Liver (tissue), 9 donors: Measurements from ENCODE around the gene CLPSL1.

GRCh38 chr6:35064146-35064480, 77.0 kb downstream of the TCP11 start:
- PRO-cap, 5 experiments = no peak in any of the 5 experiments
- RAMPAGE, long total RNA, 2 experiments = no peak in any of the 2 experiments
- RRBS = no CpG with 5 or more reads among the region's 9 CpGs

GRCh38 chr6:35080812-35081724, 60.1 kb downstream of the TCP11 start:
- PRO-cap, 5 experiments = no peak in any of the 5 experiments
- RAMPAGE, long total RNA, 2 experiments = no peak in any of the 2 experiments
- RRBS = no CpG with 5 or more reads among the region's 32 CpGs

- PRO-cap, 5 experiments = peak in 1 of 5 experiments; most common plus-strand start chr6:35426980 (in 1)
- RAMPAGE, long total RNA, 2 experiments = no peak in any of the 2 experiments
- RRBS = no CpG with 5 or more reads among the region's 6 CpGs
These were observed 25.4 kb upstream of the FANCE start for GRCh38 chr6:35426769-35427188.

- PRO-cap, 5 experiments = no peak in any of the 5 experiments
- RAMPAGE, long total RNA, 2 experiments = no peak in any of the 2 experiments
- RRBS = no CpG with 5 or more reads among the region's 17 CpGs
These were observed 11.7 kb downstream of the RPL10A start for GRCh38 chr6:35479786-35480468.

DNA sequence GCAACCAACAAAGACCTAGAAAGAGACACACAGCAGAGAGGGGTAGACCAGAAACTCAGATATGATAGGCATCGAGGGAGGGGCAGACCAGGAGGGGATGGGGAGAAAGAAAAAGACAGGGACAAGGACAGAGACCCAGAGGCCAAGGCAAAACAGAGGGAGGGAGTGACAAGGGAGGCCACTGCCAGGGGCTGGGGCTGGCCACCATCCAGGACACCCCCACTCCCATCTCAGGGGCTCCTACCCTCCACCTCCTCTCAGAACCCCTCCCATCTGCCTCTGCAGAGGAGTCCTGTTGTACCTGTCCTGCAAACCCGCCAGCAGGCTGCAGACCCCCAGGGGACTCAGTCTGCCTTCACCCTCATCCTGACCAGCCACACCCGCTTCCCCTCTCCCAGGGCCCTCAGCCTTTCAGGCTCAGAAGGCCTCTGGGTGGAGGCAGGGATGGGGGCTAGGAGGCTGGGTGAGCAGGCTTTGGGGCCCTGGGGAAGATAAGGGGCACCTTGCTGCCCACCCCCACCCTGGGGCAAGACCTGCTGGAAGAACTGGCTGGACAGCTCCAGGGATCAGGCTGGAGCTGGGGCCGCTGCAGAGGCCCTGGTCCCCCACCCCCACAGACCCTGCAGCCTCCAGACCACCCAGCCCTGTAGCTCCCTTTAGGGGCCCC, 5.4 kb downstream of the TEAD3 start:
- PRO-cap, 5 experiments = no peak in any of the 5 experiments
- RAMPAGE, long total RNA, 2 experiments = no peak in any of the 2 experiments
- RRBS = no CpG with 5 or more reads among the region's 4 CpGs

- PRO-cap, 5 experiments = peak in 4 of 5 experiments; most common plus-strand start chr6:35496496 (in 4)
- RAMPAGE, long total RNA, 2 experiments = no peak in any of the 2 experiments
- RRBS = 7% methylated on average over 12 of the region's 34 CpGs
These were observed 726 bp downstream of the TEAD3 start for GRCh38 chr6:35496172-35496534.

DNA sequence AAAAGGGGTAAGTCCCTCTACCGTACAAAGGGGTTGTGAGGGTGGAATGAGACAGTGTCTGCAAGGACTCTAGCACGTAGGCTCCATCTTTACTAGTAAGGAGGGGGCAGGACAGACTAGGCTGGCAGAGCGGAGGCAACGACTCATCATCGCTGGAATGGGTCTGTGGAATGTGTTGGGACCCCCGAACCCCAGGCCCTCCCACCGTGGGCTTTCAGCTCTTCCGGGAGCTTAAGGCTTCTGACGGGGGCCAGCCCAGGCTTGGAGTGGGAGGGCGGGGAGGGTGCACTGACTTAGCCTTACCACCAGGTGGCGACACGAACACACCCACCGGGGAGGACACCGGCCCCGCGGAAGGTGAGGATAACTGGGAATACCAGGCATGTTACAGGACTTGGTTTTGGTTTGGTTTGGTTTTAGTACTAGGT, 10.0 kb upstream of the TULP1 start:
- PRO-cap, 5 experiments = no peak in any of the 5 experiments
- RAMPAGE, long total RNA, 2 experiments = no peak in any of the 2 experiments
- RRBS = 5% methylated on average over 5 of the region's 16 CpGs

DNA sequence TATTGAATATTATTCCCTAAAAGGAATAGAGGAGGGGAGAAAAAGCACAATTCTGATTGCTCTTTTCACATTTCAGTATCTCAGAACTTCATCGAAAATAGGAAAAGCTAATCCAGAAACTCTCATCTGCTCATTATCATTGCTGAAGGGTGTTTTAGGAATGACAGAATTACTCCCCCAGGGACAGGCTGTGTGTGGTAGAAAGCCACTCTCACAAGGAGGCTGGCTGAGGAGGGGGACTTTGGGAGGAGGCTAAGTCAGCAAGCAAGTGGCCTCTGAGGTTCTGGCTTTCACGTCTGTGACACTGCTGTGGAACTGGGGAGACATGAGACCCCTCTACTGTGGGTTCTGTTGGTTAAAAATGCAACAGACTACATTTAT, 62.3 kb upstream of the TULP1 start:
- PRO-cap, 5 experiments = peak in 1 of 5 experiments; most common minus-strand start position 294 of the sequence (in 1)
- RAMPAGE, long total RNA, 2 experiments = no peak in any of the 2 experiments
- RRBS = no CpG with 5 or more reads among the region's 2 CpGs

- PRO-cap, 5 experiments = peak in 2 of 5 experiments; most common minus-strand start chr6:35611471 (in 2)
- RAMPAGE, long total RNA, 2 experiments = no peak in any of the 2 experiments
- RRBS = no CpG with 5 or more reads among the region's 8 CpGs
These were observed 77.6 kb downstream of the FKBP5 start for GRCh38 chr6:35610742-35611831.

- PRO-cap, 5 experiments = no peak in any of the 5 experiments
- RAMPAGE, long total RNA, 2 experiments = no peak in any of the 2 experiments
- RRBS = no CpG with 5 or more reads among the region's 2 CpGs
These were observed 51.9 kb downstream of the FKBP5 start for GRCh38 chr6:35636826-35637252.

DNA sequence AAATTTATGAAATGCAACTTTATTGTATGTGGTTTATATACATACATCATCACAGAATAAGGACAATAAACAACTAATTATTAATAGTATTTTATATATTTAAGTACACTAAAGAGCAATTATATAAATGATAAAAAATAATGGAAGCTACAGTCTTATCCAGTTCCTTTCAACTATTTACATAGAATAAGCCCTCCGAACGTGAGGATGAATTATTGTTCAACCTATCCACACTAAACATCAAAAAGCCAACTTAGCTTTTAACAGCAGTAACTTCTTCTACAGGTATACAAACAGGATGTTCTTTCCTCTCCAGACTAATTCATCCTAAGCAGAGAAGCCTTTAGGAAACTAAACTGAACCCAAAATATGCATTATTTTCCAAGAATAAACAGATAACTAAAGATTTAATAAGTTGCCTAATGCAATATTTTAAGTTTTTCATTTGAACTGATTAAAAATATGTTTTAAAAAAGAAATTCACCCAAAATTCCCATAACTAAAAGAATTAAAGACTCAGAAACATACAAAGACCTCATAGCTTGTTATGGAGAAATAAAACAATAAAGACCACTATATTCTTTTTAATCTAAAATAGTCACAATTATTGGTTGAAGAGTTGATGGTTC, 2.2 kb downstream of the FKBP5 start:
- PRO-cap, 5 experiments = no peak in any of the 5 experiments
- RAMPAGE, long total RNA, 2 experiments = no peak in any of the 2 experiments
- RRBS = no CpG with 5 or more reads among the region's 2 CpGs

DNA sequence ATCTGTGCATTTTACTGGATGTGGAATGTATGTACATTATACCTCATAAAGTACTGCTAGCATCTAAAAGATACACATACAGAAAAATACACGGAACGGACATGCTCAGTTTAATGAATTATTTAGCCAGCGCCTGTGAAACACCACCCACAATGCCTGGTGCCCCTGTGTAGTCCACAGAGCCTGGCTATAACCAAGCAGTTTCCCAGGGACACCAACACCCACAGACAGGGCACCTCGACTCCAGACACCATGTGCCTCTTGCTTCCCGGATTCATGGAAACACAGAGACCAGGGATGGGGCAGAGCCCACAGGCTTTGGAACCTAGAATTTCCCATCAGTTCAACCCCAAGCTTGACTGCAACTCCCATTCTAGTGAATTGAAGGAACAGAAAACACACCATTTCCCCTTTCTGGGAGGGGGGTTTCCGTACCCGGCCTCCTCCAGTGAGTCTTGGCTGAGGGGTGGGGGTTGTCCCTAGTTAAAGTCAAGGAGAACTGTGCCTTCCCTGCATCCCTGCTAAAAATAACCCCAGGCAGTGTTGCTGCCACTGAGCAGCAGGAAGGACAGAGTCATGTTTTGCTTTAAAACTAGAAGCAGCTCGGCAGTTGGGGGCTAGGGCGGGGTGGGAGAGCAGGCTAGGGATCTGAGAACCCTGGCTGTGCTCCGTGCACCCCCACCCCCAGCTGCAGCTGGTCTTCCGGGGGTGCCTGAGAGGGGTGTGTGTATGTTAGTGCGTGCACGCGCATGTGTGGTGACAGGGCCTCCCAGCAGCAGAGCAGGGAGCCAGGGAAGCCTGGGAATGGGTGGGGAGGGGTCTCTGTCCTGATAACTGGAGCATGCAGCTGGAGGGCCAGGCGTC, 17.2 kb upstream of the ARMC12 start:
- PRO-cap, 5 experiments = peak in 3 of 5 experiments; most common plus-strand start position 620 of the sequence (in 2); most common minus-strand start position 367 of the sequence (in 1)
- RAMPAGE, long total RNA, 2 experiments = no peak in any of the 2 experiments
- RRBS = no CpG with 5 or more reads among the region's 15 CpGs

DNA sequence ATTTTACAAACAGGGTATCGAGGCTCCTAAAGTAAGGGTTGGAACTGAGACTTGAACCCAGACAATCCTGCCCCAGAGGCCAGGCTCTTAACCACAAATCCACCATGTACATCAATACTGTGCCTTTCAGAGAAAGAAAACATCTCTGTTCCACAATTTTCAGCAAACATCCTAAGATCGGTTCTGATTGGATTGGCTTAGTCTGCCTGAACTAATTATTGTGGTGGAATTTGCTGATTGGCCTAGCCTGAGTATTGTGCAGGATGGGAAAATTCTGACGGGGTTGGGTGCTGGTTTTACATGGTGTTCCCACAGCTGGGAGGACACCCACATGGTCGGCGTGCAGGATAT, at the start of gene CLPSL1:
TSS of gene CLPSL1 (plus strand) at position 299 of the 351 bp plus-strand sequence.
- PRO-cap, 5 experiments = no peak in any of the 5 experiments
- RAMPAGE, long total RNA, 2 experiments = no peak in any of the 2 experiments
- RRBS = no CpG with 5 or more reads among the region's 5 CpGs

DNA sequence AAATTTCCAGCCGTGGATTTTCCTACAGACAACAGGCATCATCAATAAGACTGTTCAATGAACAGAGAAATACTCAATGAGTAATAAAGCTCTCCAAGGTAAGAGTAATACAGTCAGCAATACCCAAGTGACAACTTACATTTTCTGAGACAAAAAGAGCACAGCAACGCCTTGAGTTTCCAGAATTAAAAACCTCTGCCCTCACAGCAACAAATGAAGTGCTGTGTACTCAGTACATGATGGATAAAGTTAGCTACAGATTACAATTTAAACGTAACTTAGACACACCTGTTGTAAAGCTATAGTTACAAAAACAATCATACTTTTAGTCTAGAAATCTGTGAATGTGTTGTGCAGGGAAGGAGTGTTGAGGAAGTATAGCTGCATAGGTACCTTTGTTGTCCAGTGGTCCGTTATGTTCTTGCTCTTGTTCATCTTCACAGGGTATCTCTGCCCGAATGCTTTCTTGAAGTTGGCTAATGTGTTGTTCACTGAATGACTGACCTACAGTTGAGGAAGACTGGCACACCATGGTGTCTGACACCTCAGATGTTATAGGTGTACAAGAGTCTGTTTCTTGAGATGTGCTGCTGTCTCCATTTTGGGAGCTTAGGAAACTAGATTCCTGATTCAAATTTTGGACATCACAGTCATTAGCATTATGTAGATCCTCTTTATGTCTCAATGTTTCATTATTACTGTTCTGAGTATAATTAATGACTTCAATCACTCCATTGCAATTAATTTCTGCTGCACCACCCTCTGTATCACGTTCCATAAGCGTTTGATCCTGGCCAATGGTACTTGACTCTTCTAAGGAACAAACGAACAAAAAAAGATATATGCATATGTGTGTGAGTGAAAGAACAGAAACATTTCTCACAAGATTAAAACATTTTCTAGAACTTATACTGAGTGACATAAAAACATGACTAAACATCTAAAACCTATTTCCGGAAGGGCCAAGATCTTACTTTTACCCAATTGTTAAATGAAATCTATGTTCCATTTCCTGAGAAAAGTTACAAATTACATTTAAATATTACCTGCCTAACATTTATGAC, 51.5 kb downstream of the SRPK1 start:
- PRO-cap, 5 experiments = no peak in any of the 5 experiments
- RAMPAGE, long total RNA, 2 experiments = no peak in any of the 2 experiments
- RRBS = no CpG with 5 or more reads among the region's 9 CpGs

GRCh38 chr6:35970120-35970499, 49.2 kb upstream of the SRPK1 start:
- PRO-cap, 5 experiments = no peak in any of the 5 experiments
- RAMPAGE, long total RNA, 2 experiments = no peak in any of the 2 experiments
- RRBS = no CpG with 5 or more reads among the region's 5 CpGs

GRCh38 chr6:36108987-36110026, 21.0 kb upstream of the MAPK13 start:
- PRO-cap, 5 experiments = no peak in any of the 5 experiments
- RAMPAGE, long total RNA, 2 experiments = no peak in any of the 2 experiments
- RRBS = no CpG with 5 or more reads among the region's 8 CpGs

GRCh38 chr6:36235313-36235800, 34.5 kb upstream of the PNPLA1 start:
- PRO-cap, 5 experiments = no peak in any of the 5 experiments
- RAMPAGE, long total RNA, 2 experiments = no peak in any of the 2 experiments
- RRBS = no CpG with 5 or more reads among the region's 5 CpGs

- PRO-cap, 5 experiments = no peak in any of the 5 experiments
- RAMPAGE, long total RNA, 2 experiments = no peak in any of the 2 experiments
- RRBS = no CpG with 5 or more reads among the region's 15 CpGs
These were observed 28.2 kb upstream of the PNPLA1 start for GRCh38 chr6:36241446-36242251.

- PRO-cap, 5 experiments = no peak in any of the 5 experiments
- RAMPAGE, long total RNA, 2 experiments = no peak in any of the 2 experiments
- RRBS = no CpG with 5 or more reads among the region's 14 CpGs
These were observed 9.0 kb upstream of the BNIP5 start for GRCh38 chr6:36345549-36346318.

- PRO-cap, 5 experiments = no peak in any of the 5 experiments
- RAMPAGE, long total RNA, 2 experiments = no peak in any of the 2 experiments
- RRBS = no CpG with 5 or more reads among the region's 9 CpGs
These were observed 23.8 kb upstream of the BNIP5 start for GRCh38 chr6:36360510-36360951.